Cardiac septum (tissue), 1 donor: Measurements from ENCODE around the genes PERCC1 and NME3.

DNA sequence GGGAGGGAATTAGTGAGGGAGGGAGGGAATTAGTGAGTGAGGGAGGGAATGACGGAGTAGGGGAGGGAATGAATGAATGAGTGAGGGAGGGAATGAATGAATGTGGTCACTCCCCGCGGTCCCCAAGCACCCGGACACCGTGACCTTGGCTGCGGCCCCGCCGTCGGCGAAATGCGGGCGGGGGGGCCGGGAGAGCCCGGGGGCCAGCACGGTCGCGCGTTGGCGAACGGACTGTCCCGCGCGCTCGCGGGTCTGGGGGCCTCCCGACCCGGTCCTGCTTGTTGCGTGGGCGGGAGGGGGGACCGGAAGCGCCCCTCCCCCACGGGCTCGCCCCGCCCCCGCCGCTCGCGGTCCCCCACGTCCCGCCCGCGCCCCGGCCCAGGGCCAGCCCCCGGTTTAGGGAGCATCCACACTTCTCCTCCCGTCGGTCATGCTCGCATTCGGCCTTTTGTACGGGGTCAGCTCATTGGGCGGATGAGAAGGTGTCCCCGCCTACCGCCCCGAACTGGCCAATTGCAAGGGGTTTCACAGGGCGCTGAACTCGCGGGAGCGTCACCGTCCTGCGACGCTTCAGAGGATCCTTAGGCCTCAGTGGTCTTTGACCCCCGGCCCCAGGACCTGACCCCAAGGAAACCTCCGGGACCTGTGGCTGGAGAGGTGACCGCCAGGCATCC, 684 bp upstream of the UBE2I start:
- PRO-cap: bidirectional peak, plus-strand start at position 538 of the sequence, minus-strand start at position 254 of the sequence

DNA sequence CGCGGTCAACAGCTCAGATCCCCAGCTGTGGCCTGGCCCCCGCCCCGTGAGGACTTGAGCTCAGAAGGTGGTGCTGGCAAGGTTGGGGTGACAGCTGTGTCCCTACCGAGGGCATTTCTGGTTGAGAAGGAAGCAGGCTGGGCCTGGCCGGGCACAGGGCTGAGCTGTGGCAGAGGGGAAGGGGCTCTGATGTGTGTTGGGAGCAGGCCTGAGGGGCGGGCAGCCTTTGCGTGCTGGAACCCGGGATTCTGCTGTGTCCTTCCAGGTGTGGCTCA, 5.0 kb downstream of the UBE2I start:
- PRO-cap: no peak

GRCh38 chr16:1365825-1366506, 14.2 kb downstream of the GNPTG start:
- PRO-cap: no peak

- PRO-cap: no peak
Observed at GRCh38 chr16:1395488-1395871, 19.0 kb downstream of the UNKL start.

GRCh38 chr16:1430595-1431204, at the start of gene PERCC1:
Gene PERCC1, plus strand, starts transcription at chr16:1431078.
- PRO-cap: no peak

DNA sequence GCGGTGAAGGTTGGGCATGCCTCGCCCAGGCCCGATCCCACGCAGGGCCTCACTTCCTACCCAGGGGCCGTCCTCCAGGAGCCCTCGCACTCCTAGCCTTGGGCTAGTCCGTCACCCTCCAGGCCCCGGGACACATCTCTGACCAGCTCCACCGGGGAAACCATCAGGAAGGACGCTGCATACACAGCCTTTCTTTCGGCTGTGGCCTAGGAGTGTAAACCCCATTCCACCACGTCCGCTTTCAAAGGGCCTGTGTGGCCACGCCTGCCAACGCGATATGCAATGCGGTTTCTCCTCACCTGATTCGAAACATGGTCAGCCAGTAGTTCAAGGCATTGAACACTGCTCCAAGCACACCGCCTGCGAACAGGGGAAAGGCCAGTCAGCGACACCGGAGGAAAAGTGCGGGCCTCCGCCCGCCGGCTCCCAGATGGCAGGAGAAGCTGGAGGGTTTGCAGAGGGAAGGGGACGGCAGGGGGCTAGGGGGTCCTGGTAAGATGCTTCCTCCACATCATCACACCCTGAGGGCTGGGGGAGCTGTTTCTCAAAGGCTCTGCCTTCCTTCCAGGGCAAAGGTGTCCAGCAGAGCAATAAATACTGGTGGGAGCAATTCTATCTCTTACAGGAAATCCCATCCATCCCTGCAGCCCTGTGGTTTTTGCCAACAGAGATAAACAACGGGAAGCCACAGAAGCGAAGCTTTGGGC, 9.3 kb upstream of the CCDC154 start:
- PRO-cap: no peak

- PRO-cap: no peak
Observed at GRCh38 chr16:1460885-1461423, 13.9 kb downstream of the CLCN7 start.

- PRO-cap: no peak
Observed at GRCh38 chr16:1559331-1559923, 26.0 kb downstream of the TMEM204 start.

GRCh38 chr16:1612733-1613199, 606 bp downstream of the CRAMP1 start:
- PRO-cap: no peak

DNA sequence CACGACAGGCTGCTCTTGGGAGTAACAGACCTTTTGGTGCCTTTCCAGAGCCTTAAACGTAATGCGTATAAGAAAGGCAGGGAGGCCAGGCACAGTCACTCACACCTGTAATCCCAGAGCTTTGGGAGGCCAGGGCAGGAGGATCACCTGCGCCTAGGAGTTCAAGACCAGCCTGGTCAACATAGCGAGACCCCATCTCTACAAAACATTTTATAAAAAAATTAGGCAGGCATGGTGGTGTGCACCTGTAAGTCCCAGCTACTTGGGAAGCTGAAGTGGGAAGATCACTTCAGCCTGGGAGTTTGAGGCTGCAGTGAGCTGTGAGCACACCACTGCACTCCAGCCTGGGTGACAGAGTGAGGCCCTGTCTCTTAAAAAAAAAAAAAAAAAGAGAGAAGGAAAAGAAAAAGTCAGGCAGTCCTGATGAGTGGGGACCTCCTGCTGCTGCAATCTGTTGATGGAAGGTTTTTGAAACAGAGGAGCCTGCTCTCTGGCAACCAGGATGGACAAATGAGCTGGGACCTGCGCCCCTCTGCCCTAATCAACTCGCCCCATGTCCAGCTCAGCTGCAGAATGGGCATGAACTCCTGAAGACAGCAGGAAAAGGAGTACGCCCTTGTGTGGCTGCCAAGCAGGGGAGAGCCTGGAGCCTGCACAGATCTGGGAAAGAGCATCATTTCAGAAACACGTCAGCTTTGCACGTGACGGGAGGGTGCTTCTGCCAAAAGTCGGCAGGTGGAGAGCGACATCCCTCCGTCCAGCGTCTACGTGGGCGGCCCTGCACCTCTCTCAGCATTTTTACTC, 18.8 kb downstream of the NME3 start:
- PRO-cap: no peak

DNA sequence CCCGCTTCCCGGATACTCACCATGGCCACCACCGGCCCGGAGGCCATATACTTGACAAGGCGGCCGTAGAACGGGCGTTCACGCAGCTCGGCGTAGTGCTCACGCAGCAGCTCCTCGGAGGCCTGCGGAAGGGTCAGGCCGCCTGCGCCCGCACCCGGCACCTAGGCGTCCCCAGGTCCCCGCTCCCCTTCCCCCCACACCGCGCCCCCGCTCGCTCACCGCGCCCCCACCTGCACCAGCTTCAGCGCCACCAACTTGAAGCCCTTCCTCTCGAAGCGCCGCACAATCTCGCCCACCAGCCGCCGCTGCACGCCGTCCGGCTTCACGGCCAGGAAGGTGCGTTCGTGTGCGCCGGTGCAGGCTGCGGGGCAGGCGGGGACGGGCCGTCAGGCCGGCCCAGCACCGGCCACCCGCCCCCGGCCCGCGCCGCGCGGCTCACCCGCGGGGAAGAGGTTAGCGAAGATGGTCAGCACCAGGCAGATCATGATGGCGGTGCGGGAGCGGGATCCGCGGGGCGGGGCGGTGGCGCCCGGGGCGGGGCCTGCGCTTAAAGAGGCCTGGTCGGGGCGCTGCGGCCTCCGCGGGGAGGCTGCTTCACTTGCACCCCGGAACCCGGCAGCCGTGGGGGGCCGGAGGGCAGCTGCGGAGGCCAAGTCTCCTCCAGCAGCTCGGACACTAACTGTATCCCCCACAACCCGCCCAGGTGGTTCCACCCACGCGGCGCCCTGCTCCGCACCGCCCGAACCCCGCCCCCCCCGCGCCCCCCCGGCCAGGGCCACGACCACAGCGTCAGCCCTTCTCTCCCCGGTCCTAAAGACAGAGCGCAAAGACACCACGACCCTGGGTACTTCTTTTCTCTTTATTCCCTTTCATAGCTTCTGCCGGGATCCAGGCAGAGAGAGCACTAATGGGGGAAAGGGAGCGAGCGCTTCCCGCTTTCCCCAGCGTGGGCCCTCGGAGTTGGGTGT, at the start of gene NME3:
Gene NME3 (minus strand): TSS at position 494 of the 968 bp plus-strand sequence.
- PRO-cap: bidirectional peak, plus-strand start at position 550 of the sequence, minus-strand start at position 494 of the sequence; bidirectional peak, plus-strand start at position 813 of the sequence, minus-strand start at position 705 of the sequence

DNA sequence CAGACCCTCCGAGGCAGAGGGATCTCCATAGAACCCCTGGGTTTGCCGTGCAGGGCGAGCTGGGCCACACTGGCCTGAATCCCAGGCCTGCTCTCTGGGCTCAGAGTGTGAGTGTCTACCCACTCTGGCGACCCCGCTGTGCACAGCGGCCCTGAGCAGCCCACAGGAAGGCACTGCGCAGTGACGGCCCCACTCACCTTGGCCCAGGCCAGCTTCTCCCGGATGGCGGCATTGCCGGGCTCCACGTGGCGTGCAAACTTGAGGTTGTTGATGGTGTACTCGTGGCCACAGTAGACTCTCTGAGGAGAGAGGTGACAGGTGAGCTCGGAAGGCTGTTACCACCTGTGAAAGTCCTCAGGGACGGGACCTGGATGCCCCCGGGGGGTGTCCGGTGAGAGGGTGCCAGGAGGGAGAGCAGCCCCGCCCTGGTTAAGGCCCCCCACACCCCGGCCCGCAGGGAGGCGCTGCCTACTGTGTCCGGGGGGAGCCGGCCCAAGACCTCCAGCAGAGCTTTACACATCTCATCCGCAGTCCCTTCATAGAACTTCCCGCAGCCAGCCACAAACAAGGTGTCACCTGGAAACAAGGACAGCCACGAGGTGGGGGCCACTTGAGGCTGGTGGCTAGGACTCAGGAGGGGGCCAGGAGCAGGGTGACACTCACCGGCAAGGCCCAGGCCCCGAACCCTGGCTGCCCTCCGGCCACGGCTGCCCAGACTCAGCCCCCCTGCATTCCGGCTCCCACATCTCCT, 9.8 kb downstream of the HAGH start:
- PRO-cap: no peak

- PRO-cap: no peak
Observed at GRCh38 chr16:1913209-1913793, 4.9 kb downstream of the HS3ST6 start.

DNA sequence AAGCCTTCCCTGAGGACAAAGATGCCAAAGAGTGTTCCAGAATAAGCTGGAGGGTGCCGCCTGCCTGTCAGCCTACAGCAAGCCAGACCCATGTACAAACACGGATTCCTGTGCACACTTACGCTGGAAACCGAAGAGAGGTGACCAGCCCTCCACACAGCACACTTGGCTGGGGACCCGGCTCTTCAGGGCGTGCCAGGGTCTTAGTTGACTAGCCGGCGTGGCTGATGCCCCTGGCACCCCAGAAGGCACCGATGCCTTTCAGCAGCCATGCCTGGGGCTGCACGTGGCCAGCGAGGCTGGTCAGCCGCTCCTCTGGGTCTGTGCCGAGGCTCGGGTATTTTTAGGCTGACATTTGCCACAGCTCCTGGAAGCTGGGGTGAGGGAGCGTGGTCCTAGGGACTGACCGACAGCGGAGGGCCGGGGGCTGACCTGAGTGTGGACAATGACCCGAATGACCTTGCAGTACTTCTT, 4.0 kb downstream of the RPL3L start:
- PRO-cap: unidirectional peak, plus-strand start at position 372 of the sequence

GRCh38 chr16:1957584-1958102, 1.7 kb upstream of the NDUFB10 start:
- PRO-cap: unidirectional peak, minus-strand start at chr16:1957750

GRCh38 chr16:1985220-1985955, 1.4 kb downstream of the GFER start:
- PRO-cap: no peak

DNA sequence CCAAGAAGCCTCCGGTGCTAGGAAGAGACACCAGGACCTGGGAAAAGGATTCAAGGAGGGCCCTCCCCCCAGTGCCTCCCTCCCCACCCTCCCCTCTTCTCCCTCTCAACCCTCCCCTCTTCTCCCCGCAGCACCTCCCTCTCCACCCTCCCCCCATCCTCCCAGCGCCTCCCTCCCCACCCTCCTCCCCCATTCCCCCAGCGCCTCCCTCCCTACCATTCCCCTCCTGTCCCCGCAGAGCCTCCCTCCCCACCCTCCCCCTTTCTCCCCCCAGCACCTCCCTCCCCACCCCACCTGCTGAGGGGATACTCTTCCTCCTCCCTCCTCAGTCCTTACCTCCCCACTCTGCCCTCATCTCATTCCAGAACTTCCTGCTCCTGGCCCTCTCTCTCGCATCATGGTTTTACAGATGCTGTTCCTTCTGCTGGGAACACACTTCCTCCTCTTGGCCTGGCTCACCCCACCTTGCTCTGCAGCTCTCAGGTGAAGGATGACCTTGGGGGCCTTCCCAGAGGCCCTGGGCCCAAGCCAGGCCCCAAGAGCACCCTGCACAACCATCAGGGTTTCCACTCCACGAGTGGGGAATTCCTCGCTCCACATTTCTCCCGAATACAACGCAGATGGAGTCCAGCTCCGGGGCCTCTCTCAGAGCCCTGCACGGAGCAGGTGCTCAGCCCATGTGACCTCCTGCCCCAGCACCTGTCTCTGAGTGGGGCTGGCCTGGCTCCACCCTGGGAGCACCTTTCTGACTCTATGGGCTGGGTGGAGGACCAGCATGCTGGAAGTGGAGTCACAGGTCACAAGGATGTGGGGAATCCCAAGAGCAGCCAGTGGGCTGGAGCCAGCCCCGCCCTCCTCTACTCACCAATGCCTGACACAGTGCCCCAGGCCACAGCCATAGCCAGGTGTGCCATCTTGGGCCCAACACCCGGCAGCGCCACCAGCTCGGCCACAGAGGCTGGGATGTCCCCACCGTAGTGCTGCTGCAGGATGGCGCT, 4.6 kb downstream of the NTHL1 start:
- PRO-cap: no peak

GRCh38 chr16:2090626-2091293, 43.0 kb downstream of the TSC2 start:
- PRO-cap: bidirectional peak, plus-strand start at chr16:2091419, minus-strand start at chr16:2091176

DNA sequence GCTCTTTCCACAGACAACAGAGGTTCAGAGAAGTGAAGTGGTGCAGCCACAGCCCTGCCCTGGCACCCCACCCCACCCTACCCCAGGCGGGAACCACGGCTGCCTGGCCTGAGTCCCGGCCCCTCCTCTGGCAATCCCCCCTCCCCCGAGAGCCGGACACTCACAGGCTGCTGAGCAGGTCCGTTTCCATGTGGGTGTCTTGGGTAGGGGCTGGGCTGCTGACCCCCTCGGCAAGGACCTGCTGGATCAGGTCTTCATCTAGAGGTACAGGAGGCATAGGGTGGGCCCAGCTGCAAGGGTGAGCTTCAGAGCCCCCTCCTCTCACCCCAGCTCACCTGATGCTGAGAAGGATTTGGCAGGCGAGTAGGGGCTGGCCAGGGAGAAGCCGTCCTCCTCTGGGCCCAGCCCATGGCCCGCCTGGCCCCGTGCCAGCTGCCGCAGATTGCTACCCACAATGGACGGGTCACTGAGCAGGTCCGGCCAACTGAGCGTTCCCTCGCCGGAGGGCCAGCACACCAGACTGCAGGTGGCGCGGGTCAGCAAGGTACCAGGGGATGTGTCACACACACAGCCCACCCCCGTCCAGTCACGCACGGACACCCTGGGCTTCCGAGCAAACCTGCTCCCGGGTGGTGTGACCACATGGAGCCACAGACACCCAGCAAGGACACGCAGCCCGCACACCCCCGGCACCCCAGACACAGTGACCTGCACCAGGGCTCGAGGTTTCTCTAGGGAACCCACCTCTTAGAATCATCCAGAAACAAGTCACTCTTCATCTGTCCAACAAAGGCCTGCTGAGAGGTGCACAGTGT, 38.5 kb downstream of the PKD1 start:
- PRO-cap: no peak

DNA sequence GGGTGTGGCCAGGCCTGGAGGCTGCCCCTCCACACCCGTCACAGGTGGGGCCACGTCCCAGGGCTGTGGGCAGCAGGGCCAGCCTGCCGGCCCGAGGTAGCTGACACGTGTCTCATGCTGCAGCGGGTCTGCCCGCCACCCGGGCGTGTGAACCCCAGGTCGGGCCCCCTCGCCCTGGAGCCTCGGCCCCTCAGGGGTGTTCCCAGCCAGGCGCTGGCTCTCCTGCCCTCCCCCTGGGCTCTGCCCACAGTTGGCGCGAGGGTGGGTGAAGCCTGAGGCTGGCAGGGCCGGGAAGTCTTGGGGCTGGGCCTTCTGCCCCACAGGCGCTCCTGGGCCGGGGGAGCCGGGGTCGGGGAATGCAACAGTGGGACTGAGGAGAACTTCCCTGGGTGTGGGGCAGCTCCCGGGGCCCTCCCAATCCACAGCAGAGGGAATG, 11.5 kb downstream of the PKD1 start:
- PRO-cap: no peak